Endodermal cell (in vitro differentiated cells): ENCODE data around the gene RNF187.

DNA sequence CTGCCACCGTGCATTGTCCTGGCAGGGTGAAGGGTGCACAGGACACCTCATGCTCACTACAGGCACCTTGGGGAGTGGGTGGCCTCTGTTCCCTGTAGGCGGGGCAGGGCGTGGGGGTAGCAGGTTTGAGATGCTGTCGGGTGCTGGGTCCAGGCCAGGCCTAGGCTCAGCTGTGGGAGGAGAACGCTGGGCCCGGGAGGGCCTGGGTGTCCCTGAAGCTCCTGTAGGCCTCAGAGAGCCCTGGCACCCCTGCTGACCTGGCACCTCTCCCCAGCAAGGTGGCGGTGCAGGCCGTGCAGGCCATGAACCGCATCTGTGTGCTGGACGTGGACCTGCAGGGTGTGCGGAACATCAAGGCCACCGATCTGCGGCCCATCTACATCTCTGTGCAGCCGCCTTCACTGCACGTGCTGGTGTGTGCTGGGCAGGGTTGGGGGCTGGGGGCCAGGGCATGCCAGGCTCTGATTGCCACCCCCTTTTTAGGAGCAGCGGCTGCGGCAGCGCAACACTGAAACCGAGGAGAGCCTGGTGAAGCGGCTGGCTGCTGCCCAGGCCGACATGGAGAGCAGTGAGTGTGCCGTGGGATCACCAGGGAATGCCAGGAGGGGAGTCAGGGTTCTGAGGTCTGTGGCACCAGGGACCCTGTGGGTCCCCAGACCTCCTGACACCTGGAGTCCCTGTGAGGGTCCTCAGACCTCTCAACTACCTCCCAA, 2.4 kb upstream of the GJC2 start:
- PRO-cap = no peak

DNA sequence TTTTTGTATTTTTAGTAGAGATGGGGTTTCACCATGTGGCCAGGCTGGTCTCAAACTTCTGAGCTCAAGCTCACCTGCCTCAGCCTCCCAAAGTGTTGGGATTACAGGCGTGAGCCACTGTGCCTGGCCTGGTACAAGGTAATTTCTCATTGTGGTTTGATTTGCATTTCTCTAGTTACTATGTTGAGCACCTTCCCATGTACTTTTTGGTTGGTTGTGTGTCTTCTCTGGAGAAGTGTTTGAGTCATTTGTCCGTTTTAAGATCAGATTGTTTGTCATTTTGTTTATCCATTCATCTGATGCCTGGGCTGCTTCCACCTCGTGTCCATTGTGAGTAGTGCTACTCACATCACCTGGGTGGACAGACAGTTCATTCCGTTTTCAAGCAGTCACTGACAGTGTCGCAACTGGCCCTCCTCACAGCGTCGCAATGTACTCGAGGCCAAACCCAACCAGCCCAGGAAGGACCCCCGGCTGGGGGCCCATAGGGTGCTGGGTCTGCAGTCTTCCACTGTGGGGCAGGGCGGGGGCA, 16.2 kb upstream of the OBSCN start:
- PRO-cap = no peak

DNA sequence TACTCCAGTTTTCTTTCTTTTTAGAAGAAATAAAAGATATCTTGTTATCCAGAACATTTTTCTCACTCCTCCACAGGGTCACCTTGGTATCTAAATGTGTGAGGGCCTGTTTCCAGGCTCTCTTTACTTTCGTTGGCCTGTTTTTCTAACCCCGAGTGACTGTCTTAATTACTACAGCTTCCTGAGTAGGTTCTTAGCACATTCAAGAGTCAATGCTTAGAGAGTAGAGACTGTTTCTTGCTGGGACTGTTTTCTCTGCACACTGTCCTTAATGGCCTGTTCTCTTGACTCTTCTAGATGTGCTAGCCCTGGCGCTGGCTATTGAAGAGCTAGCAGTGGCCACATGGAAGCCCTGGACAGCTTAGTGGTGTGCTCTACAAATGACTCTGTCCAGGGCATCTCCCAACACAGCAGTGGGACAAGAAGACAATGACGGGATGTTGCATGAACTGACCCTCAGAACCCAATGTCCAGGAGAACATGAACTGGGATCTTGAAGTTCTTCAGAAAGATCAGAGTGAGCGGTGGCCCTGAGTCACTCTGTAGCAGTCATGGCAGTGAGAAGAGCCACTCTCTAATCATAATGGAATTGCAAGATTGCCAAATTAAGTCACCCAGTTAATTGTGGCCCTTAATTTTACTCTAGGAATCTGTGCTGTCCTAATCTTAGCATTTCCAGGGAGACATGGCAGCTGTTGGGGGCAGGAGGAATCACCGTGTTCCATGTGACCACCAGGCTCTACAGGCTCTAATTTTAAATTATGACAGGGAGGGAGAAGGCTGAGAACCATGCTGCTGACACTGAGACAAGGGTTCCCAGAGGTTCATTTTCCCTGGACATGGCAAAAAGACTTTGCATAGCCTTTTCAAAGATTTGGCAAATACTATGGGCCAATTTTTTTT, 10.3 kb upstream of the OBSCN start:
- PRO-cap = no peak

GRCh38 chr1:228208338-228209028, 639 bp downstream of the OBSCN start:
- PRO-cap = no peak

- PRO-cap = bidirectional peak, plus-strand start at chr1:228213179, minus-strand start at chr1:228212962
These were observed 4.7 kb downstream of the OBSCN start for GRCh38 chr1:228212425-228213065.

DNA sequence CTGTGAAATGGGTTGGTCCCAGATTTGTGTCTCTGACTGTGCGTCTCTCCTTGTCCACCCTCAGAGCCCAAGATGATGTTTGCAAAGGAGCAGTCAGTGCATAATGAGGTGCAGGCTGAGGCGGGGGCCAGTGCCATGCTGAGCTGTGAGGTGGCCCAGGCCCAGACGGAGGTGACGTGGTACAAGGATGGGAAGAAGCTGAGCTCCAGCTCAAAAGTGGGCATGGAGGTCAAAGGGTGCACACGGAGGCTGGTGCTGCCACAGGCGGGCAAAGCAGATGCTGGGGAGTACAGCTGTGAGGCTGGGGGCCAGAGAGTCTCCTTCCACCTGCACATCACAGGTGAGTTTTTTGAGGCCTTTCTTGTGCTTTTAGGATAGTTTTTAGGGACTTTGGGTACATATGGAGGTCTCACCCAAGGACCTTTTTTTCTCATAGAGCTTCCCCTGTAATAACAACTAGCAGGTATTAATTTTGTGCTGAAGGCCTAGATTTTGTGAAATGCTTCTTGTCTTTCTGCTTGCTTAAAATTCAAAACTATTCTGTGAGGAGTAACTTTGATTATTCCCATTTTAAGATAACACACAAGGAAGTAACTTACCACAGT, 36.5 kb downstream of the OBSCN start:
- PRO-cap = no peak

GRCh38 chr1:228394556-228395694, 11.7 kb downstream of the TRIM11 start:
- PRO-cap = no peak

DNA sequence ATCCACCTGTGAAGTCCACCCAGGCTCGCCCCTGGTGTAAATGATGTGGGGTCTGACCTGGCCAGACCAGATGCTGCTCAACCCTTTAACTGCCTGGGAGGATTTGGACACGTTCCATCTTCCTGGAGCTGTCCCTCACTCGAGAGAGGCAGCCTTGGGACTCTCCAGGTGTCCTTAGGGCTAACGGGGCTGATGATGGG, 3.7 kb upstream of the H3-4 start:
- PRO-cap = unidirectional peak, plus-strand start at position 88 of the sequence

DNA sequence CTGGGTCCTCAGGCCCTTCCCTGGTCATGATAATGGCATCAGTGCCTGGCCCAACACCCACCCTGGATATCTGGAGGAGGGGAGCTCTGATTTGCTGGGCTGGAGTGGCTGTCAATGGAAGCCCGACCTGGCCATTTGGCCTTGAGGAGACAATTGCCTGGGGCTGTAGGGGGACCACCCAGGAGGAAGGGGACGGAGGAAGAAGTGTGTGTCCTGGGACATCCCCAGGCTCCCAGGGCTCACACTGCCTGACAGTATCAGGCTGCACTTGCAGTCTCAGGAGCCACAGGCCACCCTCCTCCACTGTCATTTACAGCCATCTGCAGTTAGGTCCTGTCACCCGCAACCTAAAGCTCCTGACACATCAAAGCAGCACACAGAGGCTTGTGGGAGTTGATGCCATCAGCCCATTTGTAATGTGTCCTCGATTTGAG, 7.9 kb upstream of the RNF187 start:
- PRO-cap = no peak

- PRO-cap = bidirectional peak, plus-strand start at chr1:228487394, minus-strand start at chr1:228487076
These were observed at the start of gene RNF187 for GRCh38 chr1:228486968-228487471. Gene RNF187, plus strand, starts transcription at chr1:228487382.

DNA sequence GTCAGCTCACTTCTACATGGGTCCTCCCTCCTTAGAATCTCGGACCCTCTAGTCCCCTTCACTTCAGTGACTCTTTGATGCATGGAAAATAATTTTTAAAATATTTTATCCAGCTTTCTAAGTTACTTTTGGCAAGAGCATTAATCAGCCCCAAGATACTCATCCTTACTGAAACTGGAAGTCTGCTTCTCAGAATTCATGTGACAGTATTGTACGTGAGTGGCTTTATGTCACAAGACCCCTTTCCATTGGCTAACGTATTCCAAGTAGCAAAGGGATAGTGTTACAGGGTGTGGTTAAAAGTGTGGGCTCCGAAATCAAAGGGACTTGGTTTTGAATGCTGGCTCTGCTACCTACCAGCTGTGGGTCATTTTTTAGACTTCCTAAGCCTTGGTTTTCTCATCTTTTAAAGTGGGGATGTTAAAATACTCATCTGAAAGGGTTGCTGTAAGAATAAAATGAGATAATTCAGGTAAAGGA, 91.7 kb downstream of the RHOU start:
- PRO-cap = no peak

DNA sequence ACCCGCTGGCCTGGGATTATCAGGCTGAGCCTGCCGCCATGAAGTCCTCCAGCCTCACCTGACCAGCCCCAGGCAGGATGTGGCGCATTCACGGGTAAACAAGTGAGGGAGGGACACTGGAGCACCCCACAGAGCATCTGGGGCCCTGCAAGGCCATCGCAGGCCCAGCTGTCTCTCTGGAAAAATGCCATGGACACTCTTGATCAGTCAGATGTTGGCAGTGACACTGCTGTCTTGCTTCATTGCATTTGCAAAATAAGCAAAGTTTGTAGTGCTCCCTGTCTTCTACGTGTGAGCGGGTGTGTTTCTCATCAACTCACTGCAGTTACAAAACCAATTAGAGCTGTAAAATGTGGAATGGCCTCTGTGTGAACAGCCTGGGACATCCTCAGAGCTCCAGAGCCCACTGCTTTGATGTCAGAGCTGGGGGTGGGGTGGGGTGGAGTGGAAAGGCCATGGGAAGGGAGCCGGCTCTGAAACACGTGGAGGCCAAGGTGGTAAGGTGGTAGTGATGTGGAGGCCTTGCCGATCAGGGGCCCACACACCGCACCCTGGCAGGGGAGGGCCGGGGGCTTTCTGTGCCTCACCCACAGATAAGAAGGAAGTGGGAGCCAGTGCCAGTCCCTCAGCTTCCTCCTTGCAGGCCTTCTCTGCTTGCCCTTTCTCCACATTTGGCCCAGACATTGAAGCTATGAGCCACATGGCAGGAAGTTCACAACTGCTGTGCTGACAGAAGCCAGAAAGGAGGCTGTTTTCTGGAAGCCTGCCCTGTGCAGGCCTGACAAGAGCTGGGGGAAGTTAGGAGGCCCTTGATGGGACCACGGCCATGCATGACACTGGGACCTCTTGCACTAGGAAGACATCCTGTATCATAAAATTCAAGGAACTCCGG, 254.9 kb downstream of the RHOU start:
- PRO-cap = no peak

- PRO-cap = no peak
These were observed 87.0 kb upstream of the RAB4A start for GRCh38 chr1:229183661-229184659.

- PRO-cap = no peak
These were observed 53.2 kb upstream of the RAB4A start for GRCh38 chr1:229217725-229218154.

DNA sequence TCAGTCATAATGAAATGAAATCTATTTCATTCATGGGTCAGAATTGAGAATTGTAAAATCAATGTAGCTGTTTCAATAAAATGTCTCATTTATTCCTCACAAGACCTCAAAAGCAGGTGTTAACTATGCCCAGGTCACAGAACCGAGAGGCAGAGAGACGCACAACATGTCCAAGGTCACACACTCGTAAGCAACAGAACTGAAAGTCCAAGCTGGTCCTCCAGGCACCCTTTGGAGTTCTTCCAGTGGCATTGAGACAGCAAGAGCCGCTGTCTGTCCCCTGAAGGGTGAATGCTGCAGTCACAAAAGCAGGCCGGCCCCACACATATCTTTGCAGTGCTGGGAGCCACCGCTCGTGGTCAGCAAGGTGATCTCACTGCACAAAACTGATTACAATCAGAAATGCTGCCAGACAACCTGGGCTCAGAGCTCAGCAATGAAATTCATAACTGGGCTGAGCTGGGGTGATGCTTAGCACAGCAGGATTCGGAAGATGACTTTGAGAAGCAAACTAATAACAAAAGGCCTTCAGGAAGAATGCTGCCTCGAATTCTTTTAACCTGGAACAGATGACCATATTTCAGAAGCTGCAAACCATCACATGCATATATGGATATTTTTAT, 47.4 kb upstream of the RAB4A start:
- PRO-cap = no peak

GRCh38 chr1:229339110-229339777, 3.6 kb downstream of the CCSAP start:
- PRO-cap = no peak

DNA sequence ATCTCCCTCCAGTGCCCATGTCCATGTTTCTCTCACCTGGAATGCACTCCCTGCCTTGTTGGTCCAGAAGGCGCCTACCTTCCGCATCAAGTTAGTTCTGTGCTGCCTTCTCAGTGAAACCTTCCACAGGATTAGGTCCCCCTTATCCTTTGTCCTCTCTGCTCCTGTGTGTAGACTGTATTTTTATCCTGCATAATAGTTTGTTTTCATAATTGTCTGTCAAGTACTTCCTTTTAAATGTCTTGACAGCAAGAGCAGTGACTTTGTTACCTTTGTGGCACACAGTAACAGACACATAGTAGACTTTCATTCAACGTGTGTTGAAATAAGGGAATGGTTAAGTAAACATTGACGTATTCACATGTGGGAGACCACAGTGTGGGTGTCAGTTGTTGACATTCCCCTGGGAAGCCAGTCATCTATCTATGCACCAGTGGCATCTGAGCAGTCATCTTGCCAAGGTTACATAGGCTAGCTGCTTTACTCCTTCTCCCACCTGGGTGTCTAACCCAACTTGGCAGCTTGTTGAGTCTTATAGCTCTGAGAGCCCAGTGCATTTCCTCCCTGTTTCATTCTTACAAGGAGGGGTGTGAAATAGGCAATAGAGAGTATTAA, 1.4 kb upstream of the NUP133 start:
- PRO-cap = no peak

DNA sequence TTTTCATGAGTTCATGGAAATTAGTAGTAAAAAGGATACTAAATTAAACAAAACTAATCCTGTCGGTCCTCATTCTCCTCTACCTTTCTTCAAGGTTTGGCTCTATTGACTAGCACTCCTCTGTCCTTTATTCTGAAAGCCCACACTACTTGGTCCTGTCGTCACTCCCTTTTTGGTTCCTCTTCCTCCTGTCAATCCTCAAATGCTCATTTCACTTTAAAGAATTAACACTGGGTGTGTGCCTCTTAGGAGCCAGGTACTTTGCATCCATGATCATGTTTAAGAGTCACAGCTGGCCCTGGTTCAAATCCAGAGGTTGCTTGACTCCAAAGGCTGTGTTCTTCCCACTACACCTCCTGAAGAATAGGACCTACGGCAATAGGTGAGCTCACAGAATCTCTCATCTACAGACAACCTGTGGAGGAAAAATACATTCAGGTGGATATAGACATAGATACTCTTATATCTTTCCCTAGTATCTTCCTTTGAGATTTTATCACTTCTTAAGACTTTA, 19.4 kb downstream of the TAF5L start:
- PRO-cap = no peak

DNA sequence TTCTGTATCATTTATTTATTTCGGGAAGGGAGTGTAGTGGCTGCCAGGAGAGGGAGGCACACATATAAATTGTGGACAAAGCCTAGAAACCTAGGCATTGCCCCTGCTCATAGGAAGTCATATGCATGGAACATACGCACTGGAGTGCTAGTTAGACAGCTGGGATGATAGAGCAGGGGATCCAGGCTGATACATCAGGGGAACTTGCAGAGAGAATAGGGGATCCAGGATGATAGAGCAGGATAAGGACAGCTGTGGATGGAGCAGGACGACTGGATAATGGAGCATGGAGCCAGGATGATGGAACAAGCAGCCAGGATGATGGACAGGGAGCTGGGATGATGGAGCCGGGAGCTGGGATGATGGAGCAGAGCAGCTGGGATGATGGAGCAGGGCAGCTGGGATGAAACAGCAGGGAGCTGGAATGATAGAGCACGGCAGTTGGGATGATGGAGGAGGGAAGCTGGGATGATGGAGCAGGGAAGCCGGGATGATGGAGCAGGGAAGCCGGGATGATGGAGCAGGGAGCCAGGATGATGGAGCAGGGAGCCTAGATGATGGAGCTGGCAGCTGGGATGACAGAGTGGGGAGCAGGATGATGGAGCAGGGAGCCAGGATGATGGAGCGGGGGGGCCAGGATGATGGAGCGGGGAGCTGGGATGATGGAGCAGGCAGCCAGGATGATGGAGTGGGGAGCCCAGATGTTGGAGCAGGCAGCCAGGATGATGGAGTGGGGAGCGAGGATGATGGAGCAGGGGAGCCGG, 15.7 kb downstream of the GALNT2 start:
- PRO-cap = no peak

DNA sequence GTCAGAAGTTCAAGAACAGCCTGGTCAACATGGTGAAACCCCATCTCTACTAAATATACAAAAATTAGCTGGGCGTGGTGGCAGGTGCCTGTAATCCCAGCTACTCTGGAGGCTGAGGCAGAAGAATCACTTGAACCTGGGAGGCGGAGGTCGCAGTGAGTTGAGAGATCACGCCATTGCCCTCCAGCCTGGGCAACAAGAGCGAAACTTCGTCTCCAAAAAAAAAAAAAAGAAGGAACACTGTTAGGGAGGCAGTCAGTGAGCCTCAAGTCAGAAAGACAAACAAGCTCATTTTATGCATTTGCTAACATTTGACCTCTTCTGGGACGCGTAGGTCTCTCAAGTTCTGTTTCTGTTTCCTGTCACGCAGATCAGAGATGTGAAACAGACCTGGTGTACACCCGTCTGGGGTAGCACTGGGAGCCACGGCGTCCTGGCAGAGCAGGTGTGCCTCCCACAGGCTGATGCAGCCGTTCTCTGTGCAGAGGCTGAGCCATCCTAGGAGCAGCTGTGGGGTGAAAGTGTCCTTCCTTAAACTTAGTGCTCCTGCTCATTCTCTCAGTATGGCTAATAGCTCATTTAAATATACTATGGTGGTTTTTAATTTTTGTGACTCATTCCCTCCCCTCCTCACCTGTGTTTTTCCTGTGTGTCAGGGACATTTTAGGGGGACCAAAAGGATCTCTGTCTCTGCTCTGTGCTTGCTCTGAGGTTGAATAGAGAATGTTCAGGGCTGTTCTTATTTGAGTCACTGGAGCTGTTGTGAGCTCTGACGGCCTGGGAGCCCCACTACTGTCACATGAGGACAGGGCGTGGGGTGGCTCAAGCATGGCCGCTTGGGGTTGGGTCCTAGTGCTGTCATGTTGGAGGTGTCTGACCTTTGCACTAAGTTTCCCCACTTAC, 42.8 kb downstream of the GALNT2 start:
- PRO-cap = no peak